Myometrial cell (primary cell): ENCODE measurements around a stretch of chr17.

GRCh38 chr17:67178556-67179230, 66.3 kb downstream of the HELZ start:
- RAMPAGE, long total RNA, result no peak

DNA sequence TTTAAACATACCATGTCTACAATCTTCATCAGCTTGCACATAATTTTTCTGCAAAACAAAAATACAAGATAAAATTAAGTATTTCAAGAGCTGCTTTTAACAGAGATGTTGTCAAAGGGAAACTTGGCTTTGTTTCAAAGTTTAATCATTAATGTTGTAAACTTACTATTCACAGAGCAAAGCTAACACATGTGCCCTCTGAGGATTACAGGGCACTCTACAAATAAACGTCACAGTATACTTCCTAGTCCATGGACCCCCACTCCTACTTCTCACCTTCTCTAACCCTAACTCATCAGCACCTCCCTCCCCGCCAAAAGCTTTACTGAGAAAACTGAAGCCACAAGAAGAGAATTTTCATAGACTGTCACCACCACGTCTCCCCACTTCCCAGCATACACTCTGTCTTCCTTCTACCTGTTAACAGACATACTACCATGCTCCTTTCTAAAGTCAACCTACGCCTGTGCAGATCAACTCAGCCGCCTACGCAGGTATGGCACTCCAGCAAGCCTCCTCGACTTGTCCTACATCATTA, 29.0 kb downstream of the HELZ start:
- RAMPAGE, long total RNA, result no peak

- RAMPAGE, long total RNA, result no peak
Measured at GRCh38 chr17:67260106-67260994, 15.4 kb upstream of the HELZ start.

DNA sequence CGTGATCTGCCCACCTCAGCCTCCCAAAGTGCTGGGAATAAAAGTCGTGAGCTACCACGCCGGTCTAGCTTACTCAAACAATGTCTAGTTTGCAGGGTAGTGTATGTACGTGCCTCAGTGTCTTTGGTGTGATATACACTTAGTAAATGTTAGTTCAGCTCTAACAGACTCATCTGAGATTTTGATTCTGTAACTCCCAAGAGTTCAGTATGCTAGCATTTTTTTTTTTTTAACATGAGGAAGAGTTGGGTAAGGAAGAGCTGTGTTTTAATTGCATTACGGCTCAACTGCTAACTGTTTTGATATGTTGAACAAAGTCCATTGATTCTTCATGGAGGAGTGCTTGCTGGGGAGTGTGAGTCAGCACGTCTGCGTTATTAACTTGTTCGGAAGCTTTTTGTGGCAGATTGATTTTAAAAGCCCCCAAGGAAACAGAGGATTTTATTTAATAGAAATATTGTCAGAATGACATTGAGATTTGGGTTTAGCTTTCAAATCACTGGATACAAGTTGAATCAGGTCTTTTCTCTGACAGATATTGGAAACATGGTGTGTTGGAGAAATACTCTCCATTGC, 45.8 kb downstream of the PITPNC1 start:
- RAMPAGE, long total RNA, result no peak

GRCh38 chr17:67488247-67488558, 111.1 kb downstream of the PITPNC1 start:
- RAMPAGE, long total RNA, result no peak

DNA sequence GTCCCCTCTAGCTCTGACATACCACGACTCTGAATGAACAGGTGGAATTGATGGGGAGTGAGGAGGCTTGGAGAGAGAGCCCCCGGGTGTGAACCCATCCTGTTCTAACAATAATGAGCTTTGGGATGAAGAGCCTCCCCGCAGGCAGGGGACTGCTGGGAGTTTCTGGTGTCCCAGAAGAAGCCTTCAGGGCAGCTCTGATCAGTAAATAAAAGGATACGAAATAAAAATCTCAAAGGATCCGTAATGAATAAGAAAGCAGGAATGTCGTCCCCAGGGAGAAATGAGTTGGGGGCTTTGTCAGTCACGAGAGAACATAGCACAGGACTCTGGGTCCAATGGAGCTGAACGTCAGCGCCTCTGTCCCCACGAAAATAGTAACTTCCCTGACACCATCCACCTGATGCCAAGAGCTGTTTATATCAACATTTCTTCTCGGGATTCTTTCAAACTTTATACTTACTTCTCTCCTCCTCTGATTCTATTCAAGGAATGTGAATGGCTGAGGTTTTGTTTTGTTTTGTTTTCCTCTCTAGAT, 113.4 kb downstream of the PITPNC1 start:
- RAMPAGE, long total RNA, result no peak

GRCh38 chr17:67866251-67866965, 41.1 kb downstream of the BPTF start:
- RAMPAGE, long total RNA, result no peak

DNA sequence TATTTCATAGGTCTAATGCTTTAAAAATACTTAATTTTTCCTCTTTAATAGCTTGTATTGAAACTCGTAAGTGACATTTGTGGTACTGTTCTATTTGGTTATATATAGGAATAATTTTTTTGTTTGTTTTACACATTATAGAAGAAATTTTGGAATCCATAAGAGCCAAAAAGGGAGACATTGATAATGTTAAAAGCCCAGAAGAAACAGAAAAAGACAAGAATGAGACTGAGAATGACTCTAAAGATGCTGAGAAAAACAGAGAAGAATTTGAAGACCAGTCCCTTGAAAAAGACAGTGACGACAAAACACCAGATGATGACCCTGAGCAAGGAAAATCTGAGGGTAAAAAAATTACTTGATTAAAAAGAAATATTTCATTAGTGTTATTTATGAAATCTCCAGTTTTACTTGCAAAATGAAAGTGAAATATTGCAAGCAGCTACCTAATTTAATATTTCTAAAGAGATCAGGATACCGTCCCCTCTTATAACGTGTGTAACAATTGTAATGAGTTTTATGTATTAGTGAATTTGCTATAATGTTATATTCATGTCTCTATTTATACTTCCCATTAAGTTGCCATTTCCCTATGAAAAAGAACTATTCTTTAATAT, 49.5 kb downstream of the BPTF start:
- RAMPAGE, long total RNA, result no peak

- RAMPAGE, long total RNA, result no peak
Measured at GRCh38 chr17:68134700-68135006, 99.1 kb downstream of the KPNA2 start.

GRCh38 chr17:68238984-68239473, 8.8 kb upstream of the AMZ2 start:
- RAMPAGE, long total RNA, result no peak

- RAMPAGE, long total RNA, result no peak
Measured at GRCh38 chr17:68248886-68249200, 1.0 kb downstream of the AMZ2 start.

DNA sequence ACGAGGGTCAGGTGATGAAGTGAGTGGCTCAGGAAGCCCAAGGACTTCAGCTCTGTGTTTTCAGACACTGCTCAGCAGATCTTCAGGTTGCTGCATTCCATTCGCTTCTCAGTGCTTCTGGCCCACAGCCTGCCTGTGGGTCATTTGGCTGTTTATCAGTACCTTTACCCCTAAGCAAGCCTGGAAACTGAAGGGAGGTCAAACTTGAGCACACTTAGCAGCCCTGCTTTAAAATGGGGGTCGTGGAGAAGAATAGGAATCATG, 11.1 kb downstream of the ARSG start:
- RAMPAGE, long total RNA, result no peak

GRCh38 chr17:68346256-68347038, 55.2 kb downstream of the ARSG start:
- RAMPAGE, long total RNA, result no peak

DNA sequence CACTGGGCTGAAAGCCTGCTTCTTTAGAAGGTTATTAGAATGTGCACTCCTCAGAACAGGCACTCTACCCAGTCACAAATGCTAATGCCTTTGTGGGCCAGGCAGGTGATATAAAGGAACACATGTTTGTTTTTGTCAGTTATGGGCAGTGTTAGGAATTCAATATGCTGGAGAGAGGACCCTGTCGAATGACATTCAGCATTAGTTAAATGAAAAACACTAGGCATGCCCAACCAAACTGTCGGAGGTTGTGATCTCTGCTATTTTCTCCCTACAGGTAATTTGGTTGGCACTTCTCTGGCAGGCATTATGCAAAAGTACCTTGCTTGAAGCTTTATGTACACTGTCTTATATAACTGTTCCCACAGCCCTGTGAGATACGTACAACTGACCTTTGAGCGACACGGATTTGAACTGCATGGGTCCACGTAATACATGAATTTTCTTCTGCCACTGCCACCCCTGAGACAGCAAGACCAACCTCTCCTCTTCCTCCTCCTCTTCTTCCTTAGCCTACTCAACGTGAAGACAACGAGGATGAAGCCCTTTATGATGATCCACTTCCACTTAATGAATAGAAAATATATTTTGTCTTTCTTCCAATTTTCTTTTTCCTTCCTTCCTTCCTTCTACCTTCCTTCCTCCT, 77.6 kb downstream of the WIPI1 start:
- RAMPAGE, long total RNA, result no peak

DNA sequence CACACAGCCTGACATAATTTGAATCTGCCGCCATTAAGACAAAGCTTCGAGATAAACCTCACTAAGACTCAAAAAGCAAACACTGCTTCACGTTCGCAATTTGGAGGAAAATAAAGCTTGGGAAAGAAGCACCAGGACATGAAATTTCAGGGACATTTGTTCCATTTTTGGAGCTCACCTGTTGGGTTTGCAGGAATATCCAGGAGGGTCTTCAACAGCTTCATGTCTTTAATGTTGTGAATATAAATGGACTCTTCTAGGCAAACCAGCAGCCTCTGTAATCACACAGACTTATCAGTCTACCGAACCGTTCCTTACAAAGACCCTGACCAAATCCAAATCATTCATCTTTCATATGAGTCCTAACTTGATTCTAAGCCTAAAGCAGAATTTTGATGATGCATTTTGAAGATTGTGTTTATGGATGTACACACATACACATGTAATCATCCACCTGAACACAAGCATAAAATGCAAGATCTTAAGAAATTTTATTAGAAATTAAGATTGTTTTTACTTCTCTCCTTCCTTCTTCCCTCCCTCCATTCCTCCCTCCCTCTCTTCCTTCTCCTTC, 12.9 kb downstream of the WIPI1 start:
- RAMPAGE, long total RNA, result no peak

DNA sequence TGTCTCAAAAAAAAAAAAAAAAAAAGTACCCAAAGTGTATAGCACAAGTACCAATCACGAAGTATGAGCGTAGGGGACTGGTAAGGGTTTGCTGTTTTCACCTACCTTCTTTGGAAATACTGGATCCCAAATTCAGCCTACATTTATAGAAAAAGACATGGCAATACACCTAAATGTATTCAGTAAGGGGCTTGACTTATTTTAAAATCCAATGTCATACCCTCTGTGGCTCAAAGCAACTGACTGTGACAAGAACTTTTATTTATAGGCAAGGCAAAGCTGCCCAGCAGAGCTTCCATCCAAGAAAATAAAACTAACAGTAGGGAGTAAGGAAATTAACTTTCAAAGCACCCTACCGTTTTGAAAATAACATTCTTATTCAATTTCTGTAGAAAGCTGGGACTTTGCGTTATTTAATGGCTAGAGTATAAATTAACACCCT, 1.9 kb downstream of the WIPI1 start:
- RAMPAGE, long total RNA, result no peak

- RAMPAGE, long total RNA, result no peak
Measured at GRCh38 chr17:68498428-68499176, 13.6 kb upstream of the PRKAR1A start.

DNA sequence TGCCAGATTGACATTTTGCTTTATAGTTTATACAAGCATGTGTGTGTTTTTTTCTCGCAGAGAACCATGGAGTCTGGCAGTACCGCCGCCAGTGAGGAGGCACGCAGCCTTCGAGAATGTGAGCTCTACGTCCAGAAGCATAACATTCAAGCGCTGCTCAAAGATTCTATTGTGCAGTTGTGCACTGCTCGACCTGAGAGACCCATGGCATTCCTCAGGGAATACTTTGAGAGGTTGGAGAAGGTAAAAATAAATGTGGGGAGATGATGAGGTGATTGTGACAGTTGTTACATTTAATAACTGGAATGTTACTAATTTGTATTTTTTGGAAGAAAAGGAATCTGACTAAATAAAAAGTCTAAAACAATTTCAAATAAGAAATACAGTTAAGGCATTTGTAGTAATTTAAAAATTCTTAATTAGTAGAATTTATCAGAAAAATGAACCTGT, 3.1 kb downstream of the PRKAR1A start:
- RAMPAGE, long total RNA, result no peak

DNA sequence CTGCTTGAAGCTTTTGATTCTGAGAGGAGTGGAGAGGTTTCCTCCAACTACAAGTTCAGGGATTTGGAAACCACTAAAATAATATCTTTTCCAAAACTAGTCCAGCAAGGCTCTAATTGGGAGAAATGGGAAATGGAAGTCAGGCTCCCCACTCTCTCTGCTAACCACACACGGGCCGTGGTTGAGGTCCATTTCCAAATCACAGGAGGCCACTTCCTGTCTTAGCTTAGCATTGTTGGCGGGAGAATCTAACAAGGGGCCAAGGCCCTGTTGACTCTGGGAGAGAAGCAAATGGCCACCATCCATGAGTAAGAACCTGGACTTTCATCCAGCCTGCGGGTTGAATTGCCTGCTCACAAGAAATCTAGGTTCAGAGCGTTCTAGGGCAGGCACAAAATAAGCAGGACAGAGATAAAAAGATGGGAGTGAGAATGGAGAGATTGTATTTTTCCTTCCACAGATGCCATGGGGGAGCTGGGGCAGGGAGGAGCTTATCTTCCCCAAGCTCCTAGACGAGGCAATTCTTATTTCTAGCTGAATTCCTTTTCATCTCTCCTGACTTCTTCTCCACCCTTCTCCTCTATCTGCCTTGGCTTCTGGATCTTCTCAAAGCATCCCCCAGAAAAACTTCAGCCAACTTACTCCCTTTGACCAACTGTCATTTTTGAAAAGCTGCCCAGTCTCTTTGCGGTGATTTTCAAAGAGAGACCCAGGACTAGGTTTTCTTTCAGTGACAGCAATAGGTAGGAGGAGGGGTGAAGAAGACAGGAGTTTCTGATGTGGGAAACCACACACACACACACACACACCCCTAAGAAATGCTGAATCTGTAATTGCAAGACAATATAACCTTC, 5.5 kb downstream of the FAM20A start:
- RAMPAGE, long total RNA, result no peak

GRCh38 chr17:68952970-68953919, 1.9 kb downstream of the ABCA8 start:
- RAMPAGE, long total RNA, result no peak